WTC11 (cell line): ENCODE measurements around the gene RIOK1.

GRCh38 chr6:6605907-6606313 lies 17.4 kb downstream of the LY86 start:
- PRO-cap: no peak

DNA sequence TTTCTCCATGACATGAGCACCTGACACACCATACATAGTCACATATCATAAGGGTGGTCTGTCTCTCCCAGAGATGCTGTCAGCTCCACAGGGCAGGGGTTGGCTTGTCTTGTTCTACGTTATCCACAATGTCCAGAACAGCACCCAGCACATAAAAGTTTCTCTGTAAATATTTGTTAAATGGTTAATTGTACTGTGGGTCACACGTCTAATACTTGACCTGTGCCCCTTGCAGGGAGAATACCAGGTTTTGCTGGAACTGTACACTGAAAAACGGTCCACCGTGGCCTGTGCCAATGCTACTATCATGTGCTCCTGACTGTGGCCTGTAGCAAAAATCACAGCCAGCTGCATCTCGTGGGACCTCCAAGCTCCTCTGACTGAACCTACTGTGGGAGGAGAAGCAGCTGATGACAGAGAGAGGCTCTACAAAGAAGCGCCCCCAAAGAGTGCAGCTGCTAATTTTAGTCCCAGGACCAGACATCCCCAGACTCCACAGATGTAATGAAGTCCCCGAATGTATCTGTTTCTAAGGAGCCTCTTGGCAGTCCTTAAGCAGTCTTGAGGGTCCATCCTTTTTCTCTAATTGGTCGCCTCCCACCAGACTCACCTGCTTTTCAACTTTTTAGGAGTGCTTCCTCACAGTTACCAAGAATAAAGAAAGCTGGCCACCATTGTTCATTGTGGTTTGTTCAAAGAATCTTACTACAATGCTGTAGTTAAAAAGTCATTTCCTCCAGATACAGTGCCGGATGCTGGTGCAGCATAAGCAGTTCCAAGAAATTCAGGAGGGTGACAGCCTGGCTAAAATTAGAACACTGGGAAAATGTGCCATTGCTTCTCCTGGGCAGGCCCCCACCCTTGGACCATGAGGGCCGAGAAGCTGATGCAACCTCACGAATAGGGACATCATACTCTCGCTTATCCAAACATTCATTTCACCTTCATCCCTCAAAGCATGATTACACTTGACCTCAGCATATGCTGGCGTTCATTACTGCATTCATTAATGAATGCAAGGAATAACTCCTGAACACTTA lies 66.1 kb downstream of the LY86 start:
- PRO-cap: no peak

DNA sequence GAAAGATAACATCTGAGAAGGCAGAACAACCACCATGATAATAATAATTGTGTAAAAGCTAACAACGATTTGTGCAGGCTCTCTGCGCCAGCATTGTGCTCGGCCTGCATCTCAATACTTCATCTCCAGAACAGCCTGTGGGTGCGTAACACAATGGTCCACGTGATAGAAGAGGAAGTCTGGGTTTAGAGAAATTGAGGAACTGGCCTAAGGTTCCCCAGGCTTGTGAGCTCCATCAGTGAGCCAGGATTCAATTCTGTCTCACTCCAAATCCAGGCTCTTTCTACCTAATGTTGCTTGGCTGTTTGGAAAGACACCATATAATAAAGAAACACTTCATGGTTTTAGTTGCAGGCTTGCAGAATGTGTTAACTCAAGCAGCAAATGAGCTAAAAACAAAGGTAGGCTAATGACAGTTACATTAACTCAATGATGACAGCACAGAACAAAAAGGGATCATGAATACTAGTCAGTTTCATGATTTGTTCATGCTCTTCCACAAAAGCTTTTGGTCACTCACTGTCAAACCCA lies 71.3 kb downstream of the LY86 start:
- PRO-cap: no peak

GRCh38 chr6:6684486-6684982 lies 96.0 kb downstream of the LY86 start:
- PRO-cap: no peak

DNA sequence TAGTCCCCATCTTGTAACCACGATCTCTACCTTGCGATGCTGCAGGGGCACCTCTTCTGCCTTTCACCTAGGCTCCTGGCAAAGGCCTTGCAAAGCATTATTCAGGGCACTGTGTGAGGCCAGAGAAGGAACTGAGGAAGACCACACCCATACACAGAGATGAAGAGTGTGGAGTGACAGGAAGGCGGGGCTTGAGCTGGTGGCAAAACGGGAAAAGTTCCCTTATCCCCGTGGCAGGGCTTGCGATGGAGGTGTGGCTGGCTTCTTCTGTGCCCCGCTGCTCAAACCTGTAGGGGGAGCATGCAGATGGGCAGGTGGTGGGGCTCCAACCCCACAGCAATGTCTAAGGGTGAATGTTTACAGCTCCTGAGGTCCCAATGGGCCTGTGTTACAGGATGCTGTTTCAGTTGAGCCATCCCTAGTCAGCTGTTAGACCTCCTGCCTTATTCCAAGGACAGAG lies 105.8 kb downstream of the LY86 start:
- PRO-cap: bidirectional peak, plus-strand start at position 305 of the sequence, minus-strand start at position 87 of the sequence

- PRO-cap: no peak
Measured at GRCh38 chr6:6725692-6726189, 137.2 kb downstream of the LY86 start.

DNA sequence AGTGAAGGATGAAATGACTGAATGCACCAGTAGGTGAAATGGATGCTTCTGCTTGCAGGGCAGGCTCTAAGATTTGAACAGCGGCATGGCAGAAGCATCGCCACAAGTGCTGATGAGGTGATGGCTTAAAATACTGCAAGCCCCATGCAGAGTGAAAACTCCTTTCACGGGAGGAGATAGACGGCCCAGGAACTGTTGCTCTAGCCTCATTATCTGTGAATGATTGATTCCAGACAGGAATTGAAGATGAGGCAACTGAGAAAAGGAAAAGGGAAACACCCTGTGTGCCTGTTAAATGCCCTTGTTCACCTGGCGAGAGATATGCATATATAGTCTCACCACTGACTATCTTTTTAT lies 158.9 kb downstream of the LY86 start:
- PRO-cap: no peak

DNA sequence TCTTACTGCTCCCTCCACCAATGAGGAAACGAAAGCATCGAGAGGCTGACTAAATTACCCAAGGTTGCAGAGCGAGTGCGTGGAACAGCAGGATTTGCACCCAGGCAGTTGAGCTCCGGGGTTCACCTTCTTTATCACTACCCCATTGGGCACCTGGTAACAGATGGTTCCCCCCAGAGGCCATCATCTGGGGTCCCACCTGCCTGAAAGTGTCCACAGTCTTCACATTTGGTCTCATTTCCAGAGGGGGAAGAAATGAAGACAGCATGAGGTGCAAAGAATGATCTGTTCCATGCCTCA lies 208.4 kb downstream of the LY86 start:
- PRO-cap: no peak

DNA sequence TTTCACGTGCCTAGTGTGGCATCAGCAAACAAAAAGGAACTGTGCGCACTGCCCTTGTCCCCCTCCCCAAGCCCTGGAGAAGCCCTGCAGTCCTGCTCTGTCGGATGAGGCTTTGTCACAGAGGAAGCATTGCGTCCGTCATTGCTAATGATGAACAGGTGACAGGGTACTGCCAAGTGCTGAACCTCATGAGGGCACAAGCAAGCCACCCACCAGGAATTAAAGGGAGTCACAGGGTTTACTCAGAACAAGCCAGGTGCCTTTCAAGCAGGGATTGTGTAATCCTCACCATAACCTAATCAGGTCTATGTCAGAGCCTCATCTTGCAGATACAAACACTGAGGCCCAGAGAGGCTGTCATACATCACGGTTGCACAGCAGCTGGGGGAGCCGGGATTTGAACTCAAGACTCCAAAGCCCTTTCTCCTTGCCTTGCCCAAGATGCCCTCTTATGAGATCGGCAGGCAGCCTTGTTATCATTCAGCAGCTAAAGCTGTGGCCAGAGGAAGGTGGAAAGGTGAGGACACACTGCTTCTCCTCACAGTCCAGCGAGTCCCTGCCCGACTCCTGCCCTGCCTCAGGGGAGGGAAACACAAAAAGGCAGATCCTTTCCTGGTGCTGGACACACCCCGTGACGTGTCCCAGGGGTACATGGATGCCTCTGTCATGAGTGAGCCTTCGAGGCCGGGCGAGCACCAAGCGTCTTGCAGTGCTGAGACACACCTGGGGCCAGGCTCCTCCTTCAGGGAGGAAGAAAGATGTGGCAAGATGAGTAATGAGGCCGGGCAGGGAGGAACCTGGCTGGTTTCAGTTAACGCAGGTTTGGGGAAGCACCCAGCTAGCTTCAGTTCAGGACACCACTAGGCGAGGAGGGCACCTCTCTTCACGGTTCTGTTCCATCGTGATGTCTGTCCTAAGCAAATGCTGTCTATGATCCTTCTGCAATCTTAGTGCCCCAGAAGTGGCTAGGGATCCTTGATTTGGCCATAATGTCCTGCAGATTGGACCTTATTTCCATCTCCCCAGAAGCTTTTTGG lies 214.9 kb downstream of the LY86 start:
- PRO-cap: no peak

DNA sequence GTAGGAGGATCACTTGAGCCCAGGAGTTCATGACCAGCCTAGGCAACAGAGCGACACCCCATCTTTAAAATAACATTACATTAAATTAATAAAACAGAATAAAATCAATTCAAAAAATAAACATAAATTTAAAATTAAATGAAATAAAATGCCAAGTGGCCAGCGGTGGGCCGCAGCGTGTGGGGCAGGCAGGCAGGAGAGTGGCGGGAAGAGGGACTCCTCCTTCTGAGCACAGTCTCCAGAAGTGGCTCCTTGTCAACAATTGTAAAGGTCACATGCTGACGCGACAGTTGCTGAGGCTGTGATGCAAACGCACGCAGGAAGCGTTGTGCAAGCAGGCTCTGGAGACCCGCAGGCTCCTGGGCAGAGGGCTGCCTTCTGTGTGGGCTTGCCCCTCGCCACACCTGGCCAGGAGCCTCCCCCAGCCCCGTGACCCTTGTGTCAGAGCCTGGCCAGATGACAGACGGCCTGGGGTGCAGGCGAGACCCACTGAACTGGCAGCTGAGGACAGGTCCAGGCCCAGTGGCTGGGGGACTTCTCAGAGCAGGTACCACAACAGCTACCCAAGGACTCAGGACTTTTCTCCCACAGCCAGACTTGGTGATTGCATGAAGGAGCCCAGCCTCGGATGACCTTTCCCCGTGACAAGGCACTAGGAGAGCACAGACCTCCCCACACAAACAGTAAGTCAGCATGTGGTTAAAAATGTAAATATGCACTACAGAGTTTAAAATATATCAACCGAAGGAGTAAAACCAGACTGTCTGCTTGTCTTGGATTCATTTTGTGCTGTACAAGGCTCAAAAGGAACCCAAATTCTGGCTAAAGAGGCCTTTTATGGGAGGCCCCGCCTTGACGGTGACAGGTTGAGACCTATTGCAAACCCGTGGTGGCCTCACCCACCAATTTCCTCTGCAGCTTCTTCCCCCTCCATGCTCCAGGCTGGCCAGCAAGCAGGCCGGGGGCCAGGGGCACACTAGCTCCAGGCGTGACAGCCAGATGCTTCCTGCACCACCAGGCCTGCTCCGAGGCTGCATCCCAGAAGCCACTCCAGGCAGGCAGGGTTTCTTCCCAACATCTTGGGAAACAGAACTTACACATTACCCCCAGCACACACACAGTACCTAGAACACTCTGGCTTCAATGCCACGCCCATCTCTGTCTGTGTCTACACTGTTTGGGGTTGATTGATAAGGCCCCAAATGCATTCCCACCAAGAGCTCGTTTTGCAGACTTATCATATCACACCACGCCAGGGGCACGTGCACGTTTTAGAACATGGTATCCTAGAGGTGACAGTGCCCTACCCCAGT lies 222.0 kb upstream of the RREB1 start:
- PRO-cap: no peak

DNA sequence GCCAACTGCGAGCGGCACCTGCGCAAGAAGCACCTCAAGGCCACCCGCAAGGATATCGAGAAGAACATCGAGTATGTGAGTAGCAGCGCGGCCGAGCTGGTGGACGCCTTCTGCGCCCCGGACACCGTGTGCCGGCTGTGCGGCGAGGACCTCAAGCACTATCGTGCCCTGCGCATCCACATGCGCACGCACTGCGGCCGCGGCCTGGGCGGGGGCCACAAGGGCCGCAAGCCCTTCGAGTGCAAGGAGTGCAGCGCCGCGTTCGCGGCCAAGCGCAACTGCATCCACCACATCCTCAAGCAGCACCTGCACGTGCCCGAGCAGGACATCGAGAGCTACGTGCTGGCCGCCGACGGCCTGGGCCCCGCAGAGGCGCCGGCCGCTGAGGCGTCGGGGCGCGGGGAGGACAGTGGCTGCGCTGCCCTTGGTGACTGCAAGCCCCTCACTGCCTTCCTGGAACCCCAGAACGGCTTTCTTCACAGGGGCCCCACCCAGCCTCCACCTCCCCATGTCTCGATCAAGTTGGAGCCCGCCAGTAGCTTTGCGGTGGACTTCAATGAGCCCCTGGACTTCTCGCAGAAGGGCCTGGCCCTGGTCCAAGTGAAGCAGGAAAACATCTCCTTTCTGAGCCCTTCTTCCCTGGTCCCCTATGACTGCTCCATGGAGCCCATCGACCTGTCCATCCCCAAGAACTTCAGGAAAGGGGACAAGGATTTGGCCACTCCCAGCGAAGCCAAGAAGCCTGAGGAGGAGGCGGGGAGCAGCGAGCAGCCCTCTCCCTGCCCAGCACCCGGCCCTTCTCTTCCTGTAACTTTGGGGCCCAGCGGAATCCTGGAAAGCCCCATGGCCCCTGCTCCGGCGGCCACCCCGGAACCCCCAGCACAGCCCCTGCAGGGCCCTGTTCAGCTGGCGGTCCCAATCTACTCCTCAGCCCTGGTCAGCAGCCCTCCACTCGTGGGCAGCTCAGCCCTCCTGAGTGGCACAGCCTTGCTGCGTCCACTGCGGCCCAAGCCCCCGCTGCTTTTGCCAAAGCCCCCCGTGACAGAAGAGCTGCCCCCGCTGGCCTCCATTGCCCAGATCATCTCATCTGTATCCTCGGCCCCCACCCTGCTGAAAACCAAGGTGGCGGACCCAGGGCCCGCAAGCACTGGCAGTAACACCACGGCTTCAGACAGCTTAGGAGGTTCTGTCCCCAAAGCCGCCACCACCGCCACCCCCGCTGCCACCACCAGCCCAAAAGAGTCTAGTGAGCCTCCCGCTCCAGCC lies 82.3 kb downstream of the SSR1 start:
- PRO-cap: no peak

- PRO-cap: no peak
Measured at GRCh38 chr6:7236300-7236804, 76.6 kb downstream of the SSR1 start.

- PRO-cap: no peak
Measured at GRCh38 chr6:7346873-7348143, 34.3 kb upstream of the SSR1 start.

GRCh38 chr6:7389591-7390502 lies at the start of gene RIOK1:
RIOK1 (plus strand) TSS chr6:7389808.
- PRO-cap: bidirectional peak, plus-strand start at chr6:7389810, minus-strand start at chr6:7389678; bidirectional peak, plus-strand start at chr6:7389971, minus-strand start at chr6:7390068

DNA sequence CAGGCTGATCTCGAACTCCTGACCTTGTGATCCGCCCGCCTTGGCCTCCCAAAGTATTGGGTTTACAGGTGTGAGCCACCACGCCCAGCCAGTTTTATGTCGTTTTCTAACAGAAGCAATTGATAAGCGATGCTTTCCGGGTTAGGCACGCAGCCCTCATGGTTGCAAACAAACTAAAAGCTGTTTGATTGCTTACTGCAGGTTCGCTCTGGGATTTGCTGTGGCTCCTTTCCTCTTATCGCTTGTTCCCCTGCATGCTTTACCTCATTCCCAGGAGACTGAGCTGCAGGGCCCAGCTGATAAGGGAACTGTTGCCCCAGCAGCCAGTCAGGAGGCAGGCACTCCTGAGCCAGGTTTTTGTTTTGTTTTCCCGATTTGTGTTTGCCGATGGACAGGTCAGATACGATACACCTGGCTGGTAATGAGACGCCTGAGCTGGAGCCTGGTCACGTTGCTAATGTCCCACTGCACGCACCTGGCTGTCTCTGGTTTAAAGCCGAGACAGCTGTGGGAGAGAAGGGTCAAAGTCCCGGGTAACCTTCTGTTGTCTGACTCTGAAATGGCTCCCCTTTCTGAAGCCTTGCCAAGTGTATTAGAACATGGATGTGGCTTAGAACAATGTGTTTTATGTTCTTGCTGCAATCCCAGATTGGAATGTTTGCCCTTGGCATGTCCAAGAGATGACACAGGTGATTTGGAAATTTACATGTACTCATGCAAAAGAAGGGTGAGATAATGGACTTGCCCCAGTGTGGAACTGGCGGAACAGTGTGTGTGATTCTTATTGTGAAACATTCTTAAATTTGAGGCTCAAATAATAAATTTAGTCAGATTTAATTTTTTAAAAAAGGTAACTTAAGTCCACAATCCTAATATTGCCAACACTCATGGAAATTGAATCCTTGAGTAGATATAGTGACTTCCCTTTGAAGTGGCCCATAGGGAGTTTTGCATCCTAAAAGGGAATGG lies 20.0 kb downstream of the DSP start:
- PRO-cap: no peak

DNA sequence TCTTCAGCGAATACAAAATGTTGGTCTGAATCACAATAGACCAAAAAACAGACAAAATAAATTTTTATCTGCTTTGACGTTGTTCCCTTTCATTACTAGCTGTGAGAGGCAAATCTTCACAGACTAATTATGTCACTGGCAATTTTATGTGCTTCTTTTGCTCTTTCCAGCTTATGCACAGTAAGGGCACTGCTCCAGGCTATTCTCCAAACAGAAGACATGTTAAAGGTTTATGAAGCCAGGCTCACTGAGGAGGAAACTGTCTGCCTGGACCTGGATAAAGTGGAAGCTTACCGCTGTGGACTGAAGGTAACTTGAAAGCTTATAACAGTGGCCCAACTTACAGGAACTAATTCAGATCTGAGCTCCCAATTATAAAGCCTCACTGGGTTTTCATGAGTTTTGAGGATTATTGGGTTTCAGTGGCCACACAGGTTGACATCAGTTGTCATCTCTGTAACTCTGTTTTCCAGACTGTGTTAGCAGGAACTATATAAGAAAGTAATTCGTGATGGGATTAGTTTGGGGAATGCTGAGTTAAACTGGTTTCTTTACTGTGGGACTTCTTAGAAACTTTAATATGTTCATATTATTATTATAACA lies 15.4 kb upstream of the SNRNP48 start:
- PRO-cap: no peak

GRCh38 chr6:8064870-8065416 lies 754 bp upstream of the BLOC1S5 start:
- PRO-cap: no peak

- PRO-cap: no peak
Measured at GRCh38 chr6:8100253-8100790, 2.0 kb downstream of the EEF1E1 start.

- PRO-cap: no peak
Measured at GRCh38 chr6:8905840-8906330, 470.5 kb upstream of the SLC35B3 start.

DNA sequence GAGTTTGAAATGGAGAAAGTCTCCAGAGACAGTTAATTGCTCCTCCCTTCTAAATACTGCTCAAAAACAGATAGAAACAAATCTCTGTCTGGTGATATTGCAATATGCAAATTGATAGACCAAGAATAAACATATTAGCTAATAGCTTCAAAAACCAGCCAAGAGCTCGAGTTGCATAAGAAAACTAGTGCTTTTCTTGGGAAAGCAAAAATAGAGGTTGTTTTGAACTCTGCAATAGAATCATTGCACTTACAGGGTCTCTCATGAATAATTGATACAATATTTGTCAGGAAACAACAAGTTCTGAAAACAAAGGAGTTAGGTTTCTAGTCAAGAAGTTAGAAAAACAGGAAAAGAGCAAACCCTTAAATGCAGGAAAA lies 665.9 kb upstream of the SLC35B3 start:
- PRO-cap: no peak